Keratinocyte (primary cell): ENCODE results near the gene AIG1.

CAGE:
- cytosol, long polyA minus RNA = no peak
- cytosol, long polyA plus RNA = no peak
- long polyA plus RNA = no peak
- nucleus, long polyA minus RNA = no peak
- nucleus, long polyA plus RNA = no peak
These were observed 36.7 kb downstream of the CITED2 start for GRCh38 chr6:139337770-139338170.

DNA sequence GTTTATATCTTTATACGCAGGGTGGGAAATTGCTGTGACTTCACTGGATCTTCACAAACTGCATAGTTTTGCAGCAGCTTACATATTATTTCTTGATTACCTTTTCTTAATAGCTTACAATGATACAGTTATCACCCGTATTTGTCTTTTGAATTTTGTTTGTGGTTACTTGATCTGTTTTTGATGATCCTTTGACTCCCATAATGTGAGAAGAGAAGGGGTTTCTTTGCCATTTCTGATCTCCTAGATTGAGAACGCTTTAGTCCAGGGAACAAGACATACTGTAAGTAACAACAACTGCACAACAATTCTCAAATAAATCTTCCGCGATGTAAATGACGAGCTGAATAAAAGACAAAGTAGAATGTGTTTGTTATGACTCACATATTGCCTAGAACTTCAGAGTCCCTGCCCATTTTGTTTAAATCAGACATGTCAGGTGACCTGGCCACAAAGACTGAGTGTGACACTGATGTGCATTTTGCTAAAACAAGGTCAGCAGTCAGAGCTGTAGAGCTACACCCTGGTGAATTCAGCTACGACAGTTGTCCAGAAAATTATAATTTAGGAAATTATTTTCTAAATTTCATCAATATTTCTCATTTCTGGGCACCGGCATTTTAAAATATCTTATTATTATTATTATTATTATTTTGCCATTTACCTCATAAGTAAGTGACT is 156.6 kb upstream of the CITED2 start:
CAGE:
- cytosol, long polyA minus RNA = no peak
- cytosol, long polyA plus RNA = no peak
- long polyA plus RNA = no peak
- nucleus, long polyA minus RNA = no peak
- nucleus, long polyA plus RNA = no peak

GRCh38 chr6:139853143-139853771 is 478.8 kb upstream of the CITED2 start:
CAGE:
- cytosol, long polyA minus RNA = no peak
- cytosol, long polyA plus RNA = no peak
- long polyA plus RNA = no peak
- nucleus, long polyA minus RNA = no peak
- nucleus, long polyA plus RNA = no peak

DNA sequence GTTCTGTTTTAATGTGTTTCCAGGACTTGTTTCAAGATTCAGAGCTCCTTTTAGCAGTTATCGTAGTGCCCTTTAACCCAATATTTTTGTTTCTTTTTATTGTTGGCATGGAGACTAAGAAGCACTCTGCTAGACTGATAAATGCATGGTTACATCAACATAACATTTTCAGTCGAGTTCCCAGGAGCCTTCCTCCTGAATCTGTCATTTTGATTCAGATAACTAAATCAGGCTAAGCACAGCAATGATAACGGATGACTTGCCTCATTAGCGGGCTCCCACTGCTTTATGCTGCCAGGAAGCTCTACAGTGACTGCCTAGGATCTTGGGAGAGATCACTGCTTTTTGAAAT is 772.8 kb upstream of the GJE1 start:
CAGE:
- cytosol, long polyA minus RNA = no peak
- cytosol, long polyA plus RNA = no peak
- long polyA plus RNA = no peak
- nucleus, long polyA minus RNA = no peak
- nucleus, long polyA plus RNA = no peak

DNA sequence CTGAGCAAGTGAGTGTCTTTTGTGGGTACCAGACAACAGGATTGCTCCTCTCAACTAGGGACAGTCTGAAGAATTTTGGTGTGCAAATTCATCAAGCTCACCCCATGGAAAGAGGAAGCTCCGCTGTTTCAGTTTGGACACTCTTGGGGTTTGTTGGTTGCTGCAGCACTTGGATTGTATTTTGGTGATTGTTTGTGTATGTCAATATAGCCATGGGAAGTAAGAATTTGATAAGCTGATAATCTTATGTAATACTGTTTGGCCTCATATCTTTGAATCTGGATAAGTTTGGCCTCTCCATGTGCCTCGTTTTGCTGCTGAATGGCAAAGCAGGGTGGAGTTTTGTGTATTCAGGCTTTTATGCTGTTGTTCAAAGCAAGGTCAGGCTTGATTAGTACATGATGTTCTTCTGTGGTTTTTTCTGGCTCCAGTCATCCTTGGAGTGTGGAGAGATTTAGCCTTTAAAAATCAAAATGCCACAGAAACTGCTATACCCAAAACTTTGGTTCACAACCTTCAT is 729.0 kb upstream of the GJE1 start:
CAGE:
- cytosol, long polyA minus RNA = no peak
- cytosol, long polyA plus RNA = no peak
- long polyA plus RNA = no peak
- nucleus, long polyA minus RNA = no peak
- nucleus, long polyA plus RNA = no peak

DNA sequence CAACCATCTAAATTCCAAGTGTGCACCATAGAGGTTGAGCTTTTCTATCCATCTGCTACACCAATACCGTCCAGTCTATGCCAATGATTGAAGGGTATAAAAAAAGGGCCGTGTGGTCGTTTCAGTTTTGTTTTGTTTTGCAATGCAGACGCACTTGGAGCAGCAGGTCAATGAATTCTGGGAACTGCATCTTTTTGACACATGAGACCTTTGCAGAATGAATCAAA is 650.0 kb upstream of the GJE1 start:
CAGE:
- cytosol, long polyA minus RNA = no peak
- cytosol, long polyA plus RNA = no peak
- long polyA plus RNA = no peak
- nucleus, long polyA minus RNA = no peak
- nucleus, long polyA plus RNA = no peak

CAGE:
- cytosol, long polyA minus RNA = no peak
- cytosol, long polyA plus RNA = no peak
- long polyA plus RNA = no peak
- nucleus, long polyA minus RNA = no peak
- nucleus, long polyA plus RNA = no peak
These were observed 386 bp downstream of the VTA1 start for GRCh38 chr6:142147441-142147857.

DNA sequence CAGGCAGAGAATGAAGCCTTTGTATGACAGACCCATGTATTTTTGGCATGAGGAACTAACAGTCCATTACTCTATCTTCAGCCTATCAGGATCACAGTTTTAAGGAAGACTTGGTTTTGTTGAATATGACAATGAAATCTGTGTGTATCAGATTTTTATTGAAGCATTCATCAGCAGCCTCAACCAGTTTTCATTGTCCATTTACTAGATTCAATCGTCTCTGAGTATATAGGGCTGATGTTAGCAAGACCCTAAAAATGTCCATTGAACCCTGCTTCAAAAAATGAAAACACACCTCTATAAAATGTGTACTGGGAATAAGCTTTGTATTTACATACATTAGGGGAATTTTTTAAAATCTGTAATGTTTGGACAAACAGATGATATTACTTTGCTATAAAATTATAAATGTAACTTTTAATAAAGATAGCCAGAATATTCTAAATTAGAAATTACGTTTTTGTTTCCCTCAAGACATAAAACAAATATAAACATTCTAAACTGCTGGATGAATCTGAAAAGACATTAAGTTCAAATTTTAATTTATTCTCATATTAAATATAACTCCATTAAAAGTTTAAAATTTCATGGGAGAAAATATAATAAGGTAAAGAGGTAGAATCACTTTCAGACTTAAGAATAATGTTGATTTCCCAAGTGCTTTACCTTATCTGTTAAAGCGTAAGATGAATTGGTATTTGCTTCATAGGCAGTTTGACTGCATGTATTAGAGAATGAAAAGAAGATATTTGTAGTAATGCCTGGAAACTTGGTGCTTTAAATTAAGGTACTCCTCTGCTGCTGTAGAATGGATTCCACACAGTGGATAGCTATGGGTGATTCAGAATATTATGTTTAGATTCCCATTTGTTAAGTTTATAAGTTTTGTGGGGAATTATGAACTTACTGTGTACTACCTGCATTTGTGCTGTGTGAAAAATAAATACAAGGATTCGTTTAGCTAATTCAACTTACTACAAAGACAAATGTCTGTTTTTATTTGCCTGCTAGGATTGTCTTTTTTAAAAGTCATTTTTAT is 71.9 kb downstream of the VTA1 start:
CAGE:
- cytosol, long polyA minus RNA = start-site peak on the plus strand centred at position 313 of the sequence, 60 bp wide, 24 reads; start-site peak on the plus strand centred at position 754 of the sequence, 27 bp wide, 26 reads; start-site peak on the plus strand centred at position 1,002 of the sequence, 130 bp wide, 17 reads
- cytosol, long polyA plus RNA = no peak
- long polyA plus RNA = no peak
- nucleus, long polyA minus RNA = no peak
- nucleus, long polyA plus RNA = start-site peak on the plus strand centred at position 233 of the sequence, 7 bp wide, 191 and 299 reads in 2 replicates; start-site peak on the plus strand centred at position 338 of the sequence, 95 bp wide, 27 and 28 reads in 2 replicates; start-site peak on the plus strand centred at position 596 of the sequence, 49 bp wide, 29 and 51 reads in 2 replicates

GRCh38 chr6:142259213-142259979 is 42.4 kb upstream of the ADGRG6 start:
CAGE:
- cytosol, long polyA minus RNA = no peak
- cytosol, long polyA plus RNA = no peak
- long polyA plus RNA = no peak
- nucleus, long polyA minus RNA = no peak
- nucleus, long polyA plus RNA = no peak

DNA sequence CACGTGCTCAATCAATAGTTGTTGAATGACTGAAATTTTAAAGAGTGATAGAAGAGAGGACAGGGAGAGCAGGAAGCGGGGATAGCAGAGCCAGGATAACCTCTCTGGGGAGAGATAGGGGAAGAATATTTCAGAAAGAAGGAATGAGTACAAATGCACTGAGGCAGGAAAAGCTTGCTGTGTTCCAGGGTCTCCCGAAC is 263.8 kb downstream of the HIVEP2 start:
CAGE:
- cytosol, long polyA minus RNA = no peak
- cytosol, long polyA plus RNA = no peak
- long polyA plus RNA = no peak
- nucleus, long polyA minus RNA = no peak
- nucleus, long polyA plus RNA = no peak

GRCh38 chr6:142801890-142802477 is 143.0 kb downstream of the HIVEP2 start:
CAGE:
- cytosol, long polyA minus RNA = no peak
- cytosol, long polyA plus RNA = no peak
- long polyA plus RNA = no peak
- nucleus, long polyA minus RNA = no peak
- nucleus, long polyA plus RNA = no peak

DNA sequence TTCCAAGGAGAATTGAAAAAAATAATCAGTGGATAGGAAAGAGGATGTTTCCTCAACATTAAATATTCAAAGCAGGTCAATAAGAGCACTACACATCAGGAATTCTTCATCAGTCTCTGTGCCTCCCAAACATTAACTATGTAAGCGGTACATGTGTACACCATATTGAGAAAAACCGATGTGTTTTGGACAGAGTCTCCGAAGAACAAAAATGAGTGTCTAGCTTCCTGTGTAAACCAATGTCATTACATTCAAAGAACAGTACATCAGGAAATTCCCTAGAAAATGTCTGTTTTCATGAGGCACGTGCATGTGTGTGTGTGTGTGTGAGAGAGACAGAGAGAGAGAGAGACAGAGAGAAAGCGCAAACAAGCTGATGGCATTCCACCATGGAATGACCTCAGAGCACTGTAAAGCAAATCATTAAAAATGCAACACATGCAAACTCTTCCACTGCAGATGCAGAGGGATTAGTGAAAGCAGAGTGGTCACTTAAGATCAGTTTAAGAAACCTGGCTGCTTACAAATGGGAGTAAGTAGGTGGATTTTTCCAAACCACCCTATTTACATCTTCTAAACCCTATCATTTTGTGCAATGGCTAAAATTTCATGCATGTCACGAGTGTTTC is 134.0 kb downstream of the HIVEP2 start:
CAGE:
- cytosol, long polyA minus RNA = no peak
- cytosol, long polyA plus RNA = no peak
- long polyA plus RNA = no peak
- nucleus, long polyA minus RNA = no peak
- nucleus, long polyA plus RNA = no peak

DNA sequence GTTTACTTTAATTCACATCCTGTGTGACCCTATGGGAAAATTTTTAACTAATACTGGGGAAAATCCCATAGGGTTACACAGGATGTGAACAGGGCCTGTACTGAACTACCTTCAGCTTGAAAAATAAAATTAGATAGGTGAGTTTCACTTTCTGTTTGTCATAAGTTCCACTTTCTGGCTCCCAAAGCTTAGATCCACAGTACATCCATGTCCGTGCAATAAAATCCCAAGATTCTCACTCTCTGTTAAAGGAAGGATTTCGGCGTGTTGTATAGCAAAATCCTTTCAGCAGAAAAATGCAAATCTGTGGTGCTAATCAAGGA is 125.3 kb downstream of the HIVEP2 start:
CAGE:
- cytosol, long polyA minus RNA = no peak
- cytosol, long polyA plus RNA = no peak
- long polyA plus RNA = no peak
- nucleus, long polyA minus RNA = no peak
- nucleus, long polyA plus RNA = no peak

CAGE:
- cytosol, long polyA minus RNA = no peak
- cytosol, long polyA plus RNA = no peak
- long polyA plus RNA = no peak
- nucleus, long polyA minus RNA = no peak
- nucleus, long polyA plus RNA = no peak
These were observed 117.8 kb downstream of the HIVEP2 start for GRCh38 chr6:142827166-142827539.

DNA sequence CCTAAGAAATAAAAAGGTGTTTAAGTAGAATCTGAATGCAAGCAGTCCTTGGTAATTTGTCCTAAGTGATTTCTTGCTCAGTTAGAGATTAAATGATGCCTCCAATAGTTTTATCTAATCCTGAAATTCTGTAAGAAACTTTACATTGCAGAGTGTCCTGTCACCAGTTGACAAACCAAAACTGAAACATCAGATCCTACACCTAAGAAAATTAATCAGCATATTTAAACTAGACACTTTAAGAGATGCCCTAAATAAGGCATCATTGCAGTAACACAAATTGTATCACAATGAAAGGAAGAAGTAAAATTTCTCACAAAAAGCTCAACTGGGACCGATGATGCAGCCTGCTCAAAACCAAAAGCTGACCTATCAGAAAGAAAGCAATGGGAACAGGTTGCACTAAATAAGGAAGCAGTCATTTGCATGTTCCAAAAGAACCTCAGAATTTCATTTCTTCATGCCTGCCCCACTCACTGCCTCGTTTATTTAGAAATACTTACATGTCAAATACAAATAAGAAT is 12.2 kb downstream of the HIVEP2 start:
CAGE:
- cytosol, long polyA minus RNA = no peak
- cytosol, long polyA plus RNA = no peak
- long polyA plus RNA = no peak
- nucleus, long polyA minus RNA = no peak
- nucleus, long polyA plus RNA = no peak

GRCh38 chr6:143060102-143060619 is 528 bp upstream of the AIG1 start:
CAGE:
- cytosol, long polyA minus RNA = no peak
- cytosol, long polyA plus RNA = no peak
- long polyA plus RNA = no peak
- nucleus, long polyA minus RNA = no peak
- nucleus, long polyA plus RNA = no peak

DNA sequence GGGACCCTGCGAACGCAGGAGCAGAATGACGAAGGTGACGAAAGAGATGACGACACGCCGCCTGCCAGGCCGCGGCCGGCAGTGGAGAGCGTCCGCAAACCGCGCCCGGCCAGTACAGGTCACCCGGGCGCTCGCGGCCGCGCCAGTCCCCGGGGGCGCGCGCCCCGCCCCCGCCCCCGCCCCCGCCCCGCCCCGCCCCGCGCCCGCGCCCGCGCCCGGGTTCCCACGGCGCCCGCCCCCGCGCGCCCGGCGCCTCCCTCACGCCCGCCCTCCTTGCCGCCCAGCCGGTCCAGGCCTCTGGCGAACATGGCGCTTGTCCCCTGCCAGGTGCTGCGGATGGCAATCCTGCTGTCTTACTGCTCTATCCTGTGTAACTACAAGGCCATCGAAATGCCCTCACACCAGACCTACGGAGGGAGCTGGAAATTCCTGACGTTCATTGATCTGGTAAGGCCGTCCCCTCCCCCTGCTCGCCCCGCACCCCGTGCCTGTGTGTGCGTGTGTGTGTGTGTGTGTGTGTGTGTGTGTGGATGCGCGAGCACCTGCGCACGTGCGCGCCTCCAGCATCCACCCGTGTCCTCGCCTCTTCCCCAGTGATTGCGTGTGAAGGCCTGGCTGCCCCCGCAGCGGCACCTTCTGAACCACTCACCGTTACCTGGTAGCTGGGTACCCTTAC is at the start of gene AIG1:
Gene AIG1, plus strand, starts transcription at position 270 of the 676 bp plus-strand sequence.
CAGE:
- cytosol, long polyA minus RNA = start-site peak on the plus strand centred at position 274 of the sequence, 29 bp wide, 110 reads
- cytosol, long polyA plus RNA = start-site peak on the plus strand centred at position 289 of the sequence, 38 bp wide, 1,083 and 89 reads in 2 replicates
- long polyA plus RNA = start-site peak on the plus strand centred at position 297 of the sequence, 32 bp wide, 1,587 and 1,533 reads in 2 replicates
- nucleus, long polyA minus RNA = start-site peak on the plus strand centred at position 272 of the sequence, 41 bp wide, 204 reads
- nucleus, long polyA plus RNA = start-site peak on the plus strand centred at position 294 of the sequence, 27 bp wide, 1,571 and 1,314 reads in 2 replicates

CAGE:
- cytosol, long polyA minus RNA = no peak
- cytosol, long polyA plus RNA = no peak
- long polyA plus RNA = no peak
- nucleus, long polyA minus RNA = no peak
- nucleus, long polyA plus RNA = no peak
These were observed 105.3 kb downstream of the AIG1 start for GRCh38 chr6:143165649-143166691.

GRCh38 chr6:143515924-143516240 is 4.4 kb upstream of the FUCA2 start:
CAGE:
- cytosol, long polyA minus RNA = no peak
- cytosol, long polyA plus RNA = no peak
- long polyA plus RNA = no peak
- nucleus, long polyA minus RNA = no peak
- nucleus, long polyA plus RNA = no peak

DNA sequence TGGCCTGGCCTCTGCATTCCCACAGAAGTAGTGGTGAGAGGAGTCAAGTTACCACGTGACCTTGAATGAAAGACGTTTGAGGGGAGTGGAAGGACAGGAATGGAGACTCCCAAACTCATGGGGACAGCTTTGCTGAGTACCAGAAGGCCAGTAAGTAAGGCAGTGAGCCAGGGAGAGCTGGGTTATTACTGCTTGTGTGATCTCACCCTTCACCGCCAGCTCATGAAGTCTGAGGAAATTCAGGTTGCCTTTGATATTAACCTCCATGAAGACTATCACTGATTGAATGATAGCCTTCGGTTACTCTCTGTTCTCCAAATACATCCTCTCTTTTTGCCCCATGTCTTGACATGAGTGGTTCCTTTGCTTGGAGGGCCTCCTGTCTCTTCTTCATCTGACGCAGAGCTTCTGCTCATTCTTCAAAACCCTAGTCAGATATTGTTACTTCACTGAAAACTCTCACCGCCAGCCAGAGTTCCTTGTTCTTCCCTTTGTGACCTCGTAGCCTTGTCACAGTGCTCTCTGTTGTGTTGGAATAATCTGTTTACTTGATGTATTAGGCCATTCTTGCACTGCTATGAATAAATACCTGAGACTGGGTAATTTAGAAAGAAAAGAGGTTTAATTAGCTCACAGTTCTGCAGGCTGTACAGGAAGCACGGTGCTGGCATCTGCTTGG is 50.2 kb upstream of the FUCA2 start:
CAGE:
- cytosol, long polyA minus RNA = no peak
- cytosol, long polyA plus RNA = no peak
- long polyA plus RNA = no peak
- nucleus, long polyA minus RNA = no peak
- nucleus, long polyA plus RNA = no peak